SJCRH30 (cell line): ENCODE measurements around the genes LSM2, C4A, TNXB and PBX2.

GRCh38 chr6:31633611-31633927, 13.1 kb downstream of the PRRC2A start:
- RAMPAGE, long total RNA = no peak

DNA sequence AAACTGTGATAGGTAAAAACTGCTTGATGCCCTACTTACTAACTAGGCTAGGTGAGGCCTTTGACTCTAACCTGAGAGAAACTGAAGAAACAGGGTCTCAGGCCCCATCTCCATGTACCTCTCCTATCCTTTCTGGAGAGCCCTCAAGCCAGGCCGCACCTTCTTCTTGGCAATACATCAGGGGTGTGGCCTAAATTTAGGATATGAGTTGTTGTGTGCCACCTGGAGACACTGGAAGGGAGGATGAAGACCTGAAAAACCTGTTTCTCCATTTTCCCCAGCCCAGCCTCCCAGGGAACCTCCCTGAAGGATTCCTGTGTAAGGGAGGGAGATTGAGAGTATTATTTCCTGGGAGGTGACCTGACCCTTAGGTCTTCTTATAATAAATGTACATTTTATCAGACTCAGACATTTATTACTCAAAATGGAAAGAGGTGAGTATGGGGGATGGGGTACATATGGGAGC, 3.1 kb downstream of the LY6G6D start:
- RAMPAGE, long total RNA = no peak

DNA sequence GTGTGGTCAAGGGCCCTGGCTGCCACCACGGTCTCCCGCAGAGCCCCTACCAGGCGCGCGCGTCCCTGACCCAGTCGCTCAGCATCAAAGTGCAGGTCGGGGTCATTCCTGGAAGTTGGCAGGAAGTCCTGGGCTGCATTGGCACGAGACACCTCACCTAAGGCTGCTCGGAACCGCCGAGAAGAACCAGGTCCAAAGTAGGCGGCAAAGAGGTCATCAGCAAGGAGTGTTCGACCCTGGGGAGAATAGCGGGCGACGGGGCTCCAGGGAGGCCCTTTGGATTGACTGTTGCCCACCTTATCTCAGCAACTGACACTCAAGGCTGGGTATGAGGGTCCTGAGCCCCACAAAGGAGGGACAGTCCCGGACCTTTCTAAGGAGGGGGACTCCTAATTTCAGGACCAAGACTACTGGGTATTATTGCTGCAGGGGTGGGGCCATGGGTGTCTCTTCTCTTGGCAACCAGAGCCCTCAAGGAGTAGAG, 1.1 kb downstream of the VWA7 start:
- RAMPAGE, long total RNA = no peak

DNA sequence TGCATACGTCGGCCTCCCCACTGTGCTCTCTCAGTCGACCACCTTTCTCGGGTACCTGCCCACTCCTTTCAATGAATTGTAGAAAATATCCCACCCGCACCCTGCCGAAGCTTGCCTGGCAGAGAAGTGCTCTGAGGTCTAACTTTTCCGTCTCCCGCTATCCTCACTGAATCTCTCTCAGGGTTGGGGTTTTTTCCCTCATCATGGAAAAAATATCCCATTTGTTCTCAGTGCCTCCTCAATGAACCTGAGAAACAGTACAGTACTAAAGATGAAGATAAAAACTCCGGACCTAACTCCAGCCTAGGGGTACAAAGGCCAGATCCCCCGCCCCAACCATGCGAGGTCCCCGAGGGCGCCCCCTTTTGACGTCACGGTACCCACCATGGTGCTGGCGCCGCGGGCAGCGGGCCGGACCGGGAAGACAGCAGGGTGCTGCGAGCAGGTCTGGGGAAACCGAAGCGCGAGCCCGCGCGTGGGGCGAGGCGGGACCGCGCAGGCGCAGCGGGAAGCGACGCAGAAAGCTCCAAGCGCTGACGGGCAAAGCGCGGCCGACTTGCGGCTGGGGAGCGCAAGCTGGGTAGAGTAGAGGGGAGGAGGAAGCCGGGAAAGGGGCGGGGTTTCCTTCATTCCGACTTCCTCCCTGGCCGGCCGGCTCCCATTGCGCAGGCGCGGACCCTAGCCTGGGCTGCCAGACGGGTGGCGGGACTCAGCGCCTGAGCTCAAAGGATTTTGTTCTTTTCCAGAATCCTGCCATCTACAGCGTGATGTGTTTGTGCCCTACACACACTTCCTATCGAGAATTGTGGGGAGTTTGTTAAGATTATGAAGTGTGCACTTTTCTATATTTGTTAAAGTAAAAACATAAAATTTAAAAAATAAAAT, at the start of gene LSM2:
LSM2 (minus strand) TSS at position 596 of the 885 bp plus-strand sequence.
- RAMPAGE, long total RNA = start-site peak on the minus strand centred at position 513 of the sequence, 168 bp wide, 958 and 87 reads in 2 replicates

DNA sequence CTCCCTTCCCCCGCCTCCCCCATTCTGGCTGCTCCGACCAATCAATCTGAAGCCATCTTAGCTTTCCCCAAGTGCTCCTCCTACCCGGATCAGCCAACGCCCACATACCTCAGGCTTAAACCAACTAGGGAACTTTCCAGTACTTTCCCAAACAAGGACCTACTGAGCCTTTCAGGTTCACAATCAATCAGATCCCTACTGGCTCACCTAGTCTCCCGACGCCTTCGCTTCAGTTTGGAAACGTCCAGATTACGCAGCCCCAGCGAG, 468 bp downstream of the HSPA1L start:
- RAMPAGE, long total RNA = no peak

- RAMPAGE, long total RNA = no peak
Measured at GRCh38 chr6:31819448-31819826, 4.1 kb downstream of the HSPA1A start.

GRCh38 chr6:31902630-31903019, 739 bp upstream of the ZBTB12 start:
- RAMPAGE, long total RNA = no peak

DNA sequence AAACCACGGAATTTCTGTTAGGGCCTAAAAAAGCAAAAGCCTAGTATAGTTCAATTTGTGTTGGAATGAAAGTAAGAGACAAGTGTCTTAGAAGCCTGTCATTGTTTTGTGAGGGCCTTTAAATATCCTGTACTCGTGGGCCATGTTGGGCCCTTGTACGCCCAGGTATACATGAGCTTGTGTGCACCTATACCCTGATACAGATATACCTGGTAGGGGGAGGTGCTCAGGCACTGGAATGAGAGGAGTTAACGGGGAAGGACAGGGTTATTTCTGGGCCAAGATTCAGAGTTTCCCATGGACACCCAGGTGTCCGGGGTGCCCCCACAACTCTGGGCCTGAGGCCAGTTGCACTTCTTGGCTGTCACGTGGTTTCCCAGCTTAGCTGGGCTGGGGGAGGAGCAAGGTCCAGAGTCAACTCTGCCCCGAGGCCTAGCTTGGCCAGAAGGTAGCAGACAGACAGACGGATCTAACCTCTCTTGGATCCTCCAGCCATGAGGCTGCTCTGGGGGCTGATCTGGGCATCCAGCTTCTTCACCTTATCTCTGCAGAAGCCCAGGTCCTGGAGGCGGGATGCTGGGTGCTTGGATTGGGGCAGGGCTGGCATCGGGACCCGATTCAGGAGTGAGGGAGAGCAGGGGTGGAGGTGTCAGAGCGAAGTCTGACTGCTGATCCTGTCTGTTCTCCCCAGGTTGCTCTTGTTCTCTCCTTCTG, at the start of gene C4A:
C4A (plus strand) TSS at position 444 of the 714 bp plus-strand sequence.
- RAMPAGE, long total RNA = no peak

GRCh38 chr6:31995635-31996543, 14.0 kb downstream of the C4A start:
- RAMPAGE, long total RNA = no peak

DNA sequence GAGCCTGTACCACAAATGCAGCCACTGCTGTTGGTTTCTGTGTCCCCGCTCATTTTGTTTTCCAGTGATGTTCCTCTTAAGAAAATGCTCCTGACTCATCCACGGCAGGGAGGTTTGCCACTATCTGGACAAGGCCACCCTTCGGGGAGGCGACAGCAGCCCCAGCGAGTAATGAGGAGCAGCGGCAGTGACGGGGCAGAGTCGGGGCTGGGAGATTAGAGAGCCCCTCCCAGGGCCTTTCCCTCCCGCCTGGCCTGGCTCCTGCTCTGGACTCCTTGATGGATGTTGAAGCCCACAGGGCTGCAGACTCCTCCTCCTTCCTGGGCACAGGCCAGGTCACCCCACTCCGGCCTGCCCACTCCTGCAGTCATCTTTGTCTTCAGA, 1.7 kb upstream of the C4B start:
- RAMPAGE, long total RNA = no peak

- RAMPAGE, long total RNA = no peak
Measured at GRCh38 chr6:32108858-32109152, 333 bp downstream of the TNXB start.

DNA sequence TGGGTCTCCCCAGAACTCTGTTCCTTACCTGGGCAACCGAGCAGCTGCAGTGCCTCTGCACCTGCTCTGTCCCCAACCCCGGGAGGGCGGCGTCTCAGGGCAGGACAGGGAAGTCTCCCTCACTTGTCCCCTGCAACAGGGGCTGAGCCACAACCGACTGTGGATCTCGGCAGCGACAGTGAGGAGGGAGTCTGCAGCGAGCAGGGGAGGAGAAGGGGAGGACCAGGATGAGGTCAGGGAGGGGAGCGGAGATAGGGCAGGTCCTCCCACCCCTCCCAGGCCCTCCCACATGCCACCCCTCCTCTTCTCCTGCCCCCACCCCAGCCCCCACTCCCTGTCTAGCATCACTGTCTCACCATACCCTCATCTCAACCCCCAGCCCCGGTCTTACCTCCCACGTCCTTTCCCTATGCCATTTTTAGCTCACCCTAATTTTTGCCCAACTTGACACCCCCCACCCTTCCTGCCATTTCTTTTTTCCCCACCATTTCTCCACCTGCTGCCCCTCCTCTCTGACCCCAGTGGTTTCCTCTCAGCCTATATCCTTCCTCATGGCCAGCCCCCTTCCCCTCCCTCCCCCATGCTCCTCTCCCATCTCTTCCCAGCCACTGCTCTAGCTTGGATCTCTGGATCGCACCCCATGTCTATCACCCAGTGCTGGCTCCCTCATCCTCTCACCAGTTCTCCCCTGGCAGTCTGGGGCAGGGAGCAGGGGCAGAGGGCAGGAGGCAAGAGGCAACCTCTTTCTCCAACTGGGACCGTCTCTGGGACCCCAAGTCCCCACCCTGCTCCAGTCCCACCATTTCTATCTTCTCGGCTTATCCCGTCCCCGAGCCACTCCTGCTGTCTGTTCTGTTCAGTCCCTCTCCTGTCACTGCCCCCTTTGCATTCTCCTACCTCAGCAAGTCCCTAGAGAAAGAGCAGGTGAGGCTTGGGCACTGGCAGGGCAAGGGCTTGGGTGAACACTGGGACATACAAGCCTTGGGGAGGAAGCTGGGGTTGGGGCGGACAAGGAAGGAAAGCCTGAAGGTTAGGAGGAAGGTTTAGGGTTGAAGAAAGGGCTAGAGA, at the start of gene TNXB:
TNXB (minus strand) TSS at position 186 of the 1,068 bp plus-strand sequence.
- RAMPAGE, long total RNA = no peak

DNA sequence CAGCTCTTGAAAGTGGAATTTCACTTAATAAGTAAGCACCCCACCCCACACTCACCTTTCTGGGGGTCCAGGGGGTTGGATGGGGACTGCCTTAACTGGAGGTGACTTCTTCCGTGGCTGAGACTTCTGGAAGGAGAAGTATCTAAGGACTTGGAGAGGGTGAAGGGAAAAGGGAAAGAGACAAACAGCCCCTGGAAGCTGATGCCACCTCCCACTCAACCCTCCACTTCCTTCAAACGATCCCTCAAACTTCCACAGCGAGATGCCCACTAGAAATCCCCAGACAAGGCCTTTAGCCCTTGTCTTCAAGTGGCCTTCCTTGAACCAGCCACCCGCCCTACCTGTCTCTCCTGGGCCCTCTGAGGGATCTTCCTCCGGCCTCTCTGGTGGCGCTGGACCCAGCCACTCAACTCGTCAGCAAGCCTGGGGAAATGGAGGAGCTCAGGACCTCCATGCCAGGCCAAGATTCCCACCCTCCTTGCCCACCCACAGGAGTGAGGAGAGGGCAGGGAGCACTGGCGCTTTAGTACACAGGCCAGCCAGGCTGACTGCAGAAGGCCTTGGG, 7.9 kb upstream of the TNXB start:
- RAMPAGE, long total RNA = no peak

- RAMPAGE, long total RNA = no peak
Measured at GRCh38 chr6:32179883-32180830, 2.0 kb downstream of the RNF5 start.

DNA sequence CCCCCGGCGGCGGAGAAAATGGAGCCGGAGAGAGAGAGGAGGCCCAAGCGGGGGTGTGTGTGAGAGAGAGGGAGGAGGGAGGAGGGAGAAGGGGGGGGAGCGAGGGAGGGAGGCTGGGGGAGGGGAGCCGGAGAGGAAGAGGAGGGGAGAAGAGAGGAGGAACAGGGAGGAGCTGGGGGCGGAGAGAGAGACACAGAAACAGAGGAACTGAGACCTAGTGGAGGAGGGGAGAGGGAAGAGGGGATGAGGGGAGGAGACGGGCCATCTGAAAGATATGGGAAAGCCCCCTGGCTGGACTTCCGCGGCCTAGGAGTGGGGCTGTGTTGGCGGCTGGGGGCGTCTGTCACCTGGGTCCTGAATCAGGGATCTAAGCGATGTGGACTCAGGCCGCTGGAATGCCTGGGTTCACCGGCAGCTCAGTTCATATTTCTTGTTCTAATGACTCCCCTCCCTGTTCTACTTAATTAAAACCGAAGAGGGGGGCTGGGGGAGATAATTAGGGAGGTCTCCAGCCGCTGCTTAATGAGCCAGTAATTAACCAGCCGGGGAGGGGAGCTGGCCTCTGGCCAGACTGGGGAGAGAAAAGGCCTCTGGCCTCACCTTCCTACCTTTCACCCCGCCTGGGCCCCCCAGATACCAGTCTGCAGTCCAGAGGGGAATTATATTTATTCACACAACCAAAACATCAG, at the start of gene PBX2:
PBX2 (minus strand) TSS at position 84 of the 689 bp plus-strand sequence.
- RAMPAGE, long total RNA = no peak

DNA sequence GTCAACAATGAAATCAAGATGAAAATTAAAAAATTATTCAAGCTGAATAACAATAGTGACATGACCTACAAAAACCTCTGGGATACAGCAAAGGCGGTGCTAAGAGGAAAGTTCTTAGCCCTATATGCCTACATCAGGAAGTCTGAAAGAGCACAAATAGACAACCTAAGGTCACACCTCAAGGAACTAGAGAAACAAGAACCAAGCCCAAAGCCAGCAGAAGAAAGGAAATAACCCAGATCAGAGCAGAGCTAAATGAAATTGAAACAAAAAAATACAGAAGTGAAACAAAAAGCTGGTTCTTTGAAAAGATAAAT, 47.5 kb upstream of the NOTCH4 start:
- RAMPAGE, long total RNA = no peak

DNA sequence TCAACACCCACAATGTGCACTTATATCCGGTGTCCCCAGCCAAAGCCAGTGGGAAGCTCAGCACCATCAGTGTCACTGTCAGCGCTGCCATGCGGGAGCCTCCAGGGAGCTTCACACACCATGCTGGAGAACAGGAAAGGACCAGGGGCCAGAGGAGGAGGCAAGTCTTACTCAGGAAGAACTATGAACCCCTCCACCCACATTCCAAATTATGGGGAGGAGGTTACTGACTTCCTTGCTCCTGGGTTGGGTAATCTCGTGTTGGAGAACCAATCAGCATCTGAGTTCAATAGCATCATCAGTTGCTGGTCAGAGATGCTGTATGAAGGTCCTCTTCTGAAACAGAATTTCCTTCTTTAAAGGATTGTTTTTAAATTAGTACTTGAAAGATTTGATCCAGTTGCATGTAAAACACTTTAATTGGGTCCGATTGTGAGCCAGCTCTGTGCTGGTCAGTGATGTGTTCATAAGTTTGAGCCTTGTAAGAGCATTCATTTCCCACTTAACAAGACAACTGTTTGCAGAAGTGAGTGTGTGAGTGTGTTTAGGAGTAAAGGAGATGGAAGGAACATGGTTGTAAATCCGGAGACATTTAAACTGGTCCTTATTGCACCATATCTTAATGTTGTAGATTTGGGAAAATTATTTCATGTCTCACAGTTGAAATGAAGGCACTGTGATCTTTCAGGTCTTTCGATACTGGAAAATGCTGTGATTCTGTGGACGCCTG, 33.9 kb downstream of the HLA-DRA start:
- RAMPAGE, long total RNA = no peak

DNA sequence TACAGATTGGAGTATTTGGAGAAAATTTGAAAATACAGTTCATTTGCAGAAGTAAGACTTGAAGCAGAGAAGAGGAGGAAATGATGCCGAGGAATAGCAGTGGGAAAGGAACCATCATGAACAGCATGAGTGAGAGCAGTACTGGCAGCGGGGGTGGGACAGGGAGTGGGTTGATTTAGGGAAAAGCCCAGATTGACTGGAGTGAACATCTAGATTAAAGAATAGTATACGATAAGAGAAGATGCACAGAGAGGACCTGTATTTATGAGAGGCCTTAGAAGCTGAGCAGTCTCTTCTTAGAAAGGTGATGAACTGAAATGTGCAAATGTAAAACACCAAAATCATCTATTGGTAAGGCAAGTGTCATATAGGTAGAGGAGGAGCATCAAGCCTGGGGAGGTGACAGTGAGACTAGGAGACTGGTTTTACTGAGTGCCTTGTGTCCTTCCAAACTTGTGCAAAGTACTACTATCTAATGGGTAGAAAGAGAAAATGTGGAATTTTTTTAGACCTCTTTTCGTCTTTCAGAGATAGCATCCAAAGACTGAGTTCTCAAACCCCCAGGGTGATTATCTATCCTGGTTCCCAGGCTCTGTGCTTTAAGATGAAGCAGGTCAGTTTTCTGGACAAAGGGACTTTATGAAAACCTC, 18.0 kb upstream of the HLA-DRB1 start:
- RAMPAGE, long total RNA = no peak

- RAMPAGE, long total RNA = no peak
Measured at GRCh38 chr6:32640371-32640760, 3.2 kb downstream of the HLA-DQA1 start.

GRCh38 chr6:32659464-32660445, 6.7 kb downstream of the HLA-DQB1 start:
- RAMPAGE, long total RNA = no peak